ENCODE measurements around the genes MMP2 and LPCAT2.

DNA sequence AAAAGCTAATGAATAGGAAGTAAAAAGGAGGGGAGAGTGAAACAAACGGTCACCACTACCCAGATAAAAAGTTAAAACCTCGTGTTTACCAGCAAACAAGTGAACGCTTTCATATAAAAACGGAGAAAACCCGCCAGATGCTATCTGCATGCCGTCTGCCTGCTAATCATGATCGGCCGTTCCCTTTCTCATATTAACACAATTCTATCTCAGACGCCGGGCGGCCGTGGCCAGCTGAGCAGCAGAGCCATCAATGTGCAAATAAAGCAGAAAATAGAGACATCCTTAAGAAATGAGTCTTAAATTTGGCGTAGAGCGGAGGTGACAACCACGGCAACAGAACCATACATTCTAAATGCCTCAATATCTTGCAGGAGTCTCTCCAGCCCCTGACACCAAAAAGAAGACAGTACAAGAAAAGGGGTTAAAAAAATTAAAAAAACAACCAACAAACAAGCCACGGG lies 2.7 kb upstream of the IRX5 start:
- PRO-cap, result bidirectional peak, plus-strand start at position 212 of the sequence, minus-strand start at position 170 of the sequence; bidirectional peak, plus-strand start outside the sequence, minus-strand start at position 262 of the sequence
CAGE:
- cytosol, long polyA minus RNA, result no peak
- cytosol, long polyA plus RNA, result no peak
- long polyA plus RNA, result no peak
- nucleus, long polyA minus RNA, result start-site peak on the minus strand centred at position 90 of the sequence, 85 bp wide, 9 reads
- nucleus, long polyA plus RNA, result no peak

DNA sequence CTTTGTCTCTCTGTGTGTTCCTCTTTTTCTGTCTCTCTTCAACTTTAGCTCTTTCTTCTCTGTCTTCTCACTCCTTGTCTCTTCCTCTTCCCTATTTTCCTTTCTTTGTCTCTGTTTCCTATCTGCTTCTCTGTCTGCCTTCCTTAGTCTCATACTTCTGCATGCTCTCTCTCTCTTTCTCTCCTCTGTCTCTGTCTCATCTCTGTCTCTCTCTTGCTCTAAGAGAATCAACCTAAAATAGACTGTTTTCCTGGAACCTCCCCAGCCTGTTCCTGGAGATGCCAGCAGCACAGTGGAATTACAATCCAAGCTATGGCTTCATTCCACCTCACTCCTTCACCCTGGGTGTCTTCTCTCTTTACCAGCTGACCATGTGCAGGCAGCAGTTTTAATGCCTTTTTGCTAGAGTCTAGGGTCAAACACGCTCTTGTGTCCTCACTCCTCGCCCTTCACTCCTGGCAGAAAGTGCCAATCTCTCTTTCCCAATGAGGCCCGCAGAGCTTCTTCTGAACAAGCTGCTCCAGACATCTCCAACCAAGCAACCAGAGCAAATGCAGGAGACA lies 60.1 kb upstream of the IRX6 start:
- PRO-cap, result no peak
CAGE:
- cytosol, long polyA minus RNA, result no peak
- cytosol, long polyA plus RNA, result no peak
- long polyA plus RNA, result no peak
- nucleus, long polyA minus RNA, result no peak
- nucleus, long polyA plus RNA, result no peak

DNA sequence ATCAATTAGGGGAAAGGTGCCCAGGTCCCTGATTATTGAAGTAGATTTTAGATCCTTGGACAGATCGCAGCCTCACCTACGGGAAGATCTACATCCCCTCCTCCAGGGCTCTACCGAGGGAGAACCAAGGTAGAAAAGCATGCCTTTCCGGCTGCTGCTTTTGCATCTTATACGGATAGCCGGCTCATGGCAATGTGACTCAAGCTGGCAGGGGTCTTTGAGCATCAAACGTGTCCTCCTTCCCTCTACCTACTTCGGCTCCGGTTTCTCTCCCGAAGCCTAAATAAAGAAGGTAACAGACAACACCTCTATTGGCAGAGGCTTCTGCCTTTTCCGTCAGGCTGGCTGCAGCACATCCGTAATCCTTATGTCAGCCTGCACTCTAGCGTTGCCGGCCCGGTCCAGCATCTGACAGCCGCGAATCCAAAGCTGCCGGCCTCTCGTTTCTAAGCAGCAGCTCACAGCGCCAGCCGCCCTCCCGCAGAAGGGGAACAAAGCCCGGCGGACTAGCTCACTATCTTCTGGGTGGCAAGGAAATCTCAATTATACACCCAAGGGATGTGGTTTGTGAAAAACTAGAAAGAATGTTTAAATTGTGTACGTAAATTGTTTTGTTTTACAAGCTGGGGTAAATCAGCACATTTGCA lies 47.0 kb downstream of the IRX6 start:
- PRO-cap, result no peak
CAGE:
- cytosol, long polyA minus RNA, result no peak
- cytosol, long polyA plus RNA, result no peak
- long polyA plus RNA, result no peak
- nucleus, long polyA minus RNA, result no peak
- nucleus, long polyA plus RNA, result no peak

DNA sequence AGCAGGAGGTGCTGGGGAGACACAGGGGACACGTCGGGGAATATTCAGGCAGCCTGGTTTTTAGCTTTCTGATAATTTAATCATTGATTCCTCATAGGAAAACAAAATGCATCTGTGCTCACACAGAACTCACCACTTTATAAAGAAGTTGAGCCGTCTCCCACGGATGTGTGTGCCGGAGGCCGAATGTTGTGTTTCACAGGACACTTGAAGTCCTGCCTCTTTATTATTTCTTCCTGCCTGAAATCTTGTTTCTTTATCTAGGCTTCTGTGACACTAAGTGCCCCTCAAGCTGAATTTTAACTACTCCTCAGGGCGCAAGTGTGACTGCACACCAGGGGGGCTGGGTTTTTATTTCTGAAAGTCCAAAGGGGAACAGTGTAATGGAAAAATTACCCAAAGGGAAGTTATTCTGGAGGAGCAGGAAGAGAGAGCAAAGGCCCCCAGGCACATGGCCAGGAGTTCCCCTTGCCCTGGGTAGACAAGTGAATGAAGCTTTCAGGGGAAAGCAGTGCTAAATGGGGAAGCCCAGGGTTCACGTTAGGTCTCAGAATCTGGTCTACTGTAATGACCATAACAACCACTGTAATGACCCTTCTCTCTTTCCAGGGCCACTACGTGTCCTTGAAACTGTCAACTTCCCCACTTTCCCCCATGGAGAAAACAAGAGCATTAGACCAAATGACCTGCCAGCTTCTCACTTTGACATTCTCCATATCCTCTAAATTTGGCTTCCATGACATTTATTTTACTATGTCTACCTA lies 34.3 kb upstream of the MMP2 start:
- PRO-cap, result no peak
CAGE:
- cytosol, long polyA minus RNA, result no peak
- cytosol, long polyA plus RNA, result no peak
- long polyA plus RNA, result no peak
- nucleus, long polyA minus RNA, result no peak
- nucleus, long polyA plus RNA, result no peak

GRCh38 chr16:55478527-55479828 lies at the start of gene MMP2:
Gene MMP2, plus strand, starts transcription at chr16:55479198.
- PRO-cap, result bidirectional peak, plus-strand start at chr16:55479259, minus-strand start at chr16:55479174
CAGE:
- cytosol, long polyA minus RNA, result start-site peak on the plus strand at chr16:55479199-55479355, 705 reads
- cytosol, long polyA plus RNA, result start-site peak on the plus strand at chr16:55479224-55479501, 2,578 and 4,430 reads in 2 replicates
- long polyA plus RNA, result start-site peak on the plus strand at chr16:55479197-55479561, 11,919 and 5,950 reads in 2 replicates
- nucleus, long polyA minus RNA, result start-site peak on the plus strand at chr16:55479194-55479984, 5,124 reads
- nucleus, long polyA plus RNA, result start-site peak on the plus strand at chr16:55479195-55479262, 1,079 and 3,496 reads in 2 replicates; start-site peak on the plus strand at chr16:55479312-55479396, 205 and 277 reads in 2 replicates

GRCh38 chr16:55508760-55509527 lies at the start of gene LPCAT2:
Gene LPCAT2, plus strand, starts transcription at chr16:55509072.
- PRO-cap, result unidirectional peak, plus-strand start at chr16:55509083; unidirectional peak, plus-strand start at chr16:55509123; unidirectional peak, plus-strand start at chr16:55509220; bidirectional peak, plus-strand start at chr16:55509669, minus-strand start at chr16:55509502
CAGE:
- cytosol, long polyA minus RNA, result start-site peak on the plus strand at chr16:55509120-55509126, 275 reads
- cytosol, long polyA plus RNA, result start-site peak on the plus strand at chr16:55509070-55509124, 194 and 408 reads in 2 replicates
- long polyA plus RNA, result no peak
- nucleus, long polyA minus RNA, result no peak
- nucleus, long polyA plus RNA, result start-site peak on the plus strand at chr16:55509047-55509133, 799 and 1,768 reads in 2 replicates

DNA sequence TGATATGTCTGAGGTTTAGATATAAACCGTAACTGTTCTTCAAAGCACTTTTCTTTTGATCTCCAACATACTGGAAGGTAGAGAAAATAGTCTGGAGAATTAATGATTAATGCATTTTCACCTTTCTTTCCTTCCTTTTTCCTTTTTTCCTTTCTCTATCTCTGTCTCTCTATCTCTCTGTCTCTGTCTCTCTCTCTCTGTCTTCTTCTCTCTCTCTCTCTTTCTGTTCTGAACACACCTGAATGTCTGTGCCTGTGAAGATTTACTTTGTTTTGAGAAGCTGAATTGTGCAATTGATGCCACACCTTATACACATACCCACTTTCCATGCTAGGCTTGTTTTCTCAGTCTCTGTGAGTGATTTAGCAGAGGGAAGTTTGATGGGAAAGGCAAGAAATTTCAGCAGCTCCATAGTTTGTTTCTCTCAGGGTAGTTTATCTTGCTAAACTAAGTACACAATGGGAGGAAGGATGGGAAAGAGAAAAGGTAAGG lies 9.4 kb upstream of the CAPNS2 start:
- PRO-cap, result no peak
CAGE:
- cytosol, long polyA minus RNA, result no peak
- cytosol, long polyA plus RNA, result no peak
- long polyA plus RNA, result no peak
- nucleus, long polyA minus RNA, result no peak
- nucleus, long polyA plus RNA, result no peak

GRCh38 chr16:55773879-55774491 lies 58.9 kb downstream of the CES1 start:
- PRO-cap, result no peak
CAGE:
- cytosol, long polyA minus RNA, result no peak
- cytosol, long polyA plus RNA, result no peak
- long polyA plus RNA, result no peak
- nucleus, long polyA minus RNA, result no peak
- nucleus, long polyA plus RNA, result no peak

GRCh38 chr16:55871782-55872237 lies 3.4 kb downstream of the CES5A start:
- PRO-cap, result no peak
CAGE:
- cytosol, long polyA minus RNA, result no peak
- cytosol, long polyA plus RNA, result no peak
- long polyA plus RNA, result no peak
- nucleus, long polyA minus RNA, result no peak
- nucleus, long polyA plus RNA, result no peak

GRCh38 chr16:56211392-56211531 lies 20.0 kb downstream of the GNAO1 start:
- PRO-cap, result no peak
CAGE:
- cytosol, long polyA minus RNA, result no peak
- cytosol, long polyA plus RNA, result no peak
- long polyA plus RNA, result no peak
- nucleus, long polyA minus RNA, result no peak
- nucleus, long polyA plus RNA, result no peak

- PRO-cap, result no peak
CAGE:
- cytosol, long polyA minus RNA, result no peak
- cytosol, long polyA plus RNA, result no peak
- long polyA plus RNA, result no peak
- nucleus, long polyA minus RNA, result no peak
- nucleus, long polyA plus RNA, result no peak
Observed at GRCh38 chr16:56278978-56279792, 87.9 kb downstream of the GNAO1 start.

DNA sequence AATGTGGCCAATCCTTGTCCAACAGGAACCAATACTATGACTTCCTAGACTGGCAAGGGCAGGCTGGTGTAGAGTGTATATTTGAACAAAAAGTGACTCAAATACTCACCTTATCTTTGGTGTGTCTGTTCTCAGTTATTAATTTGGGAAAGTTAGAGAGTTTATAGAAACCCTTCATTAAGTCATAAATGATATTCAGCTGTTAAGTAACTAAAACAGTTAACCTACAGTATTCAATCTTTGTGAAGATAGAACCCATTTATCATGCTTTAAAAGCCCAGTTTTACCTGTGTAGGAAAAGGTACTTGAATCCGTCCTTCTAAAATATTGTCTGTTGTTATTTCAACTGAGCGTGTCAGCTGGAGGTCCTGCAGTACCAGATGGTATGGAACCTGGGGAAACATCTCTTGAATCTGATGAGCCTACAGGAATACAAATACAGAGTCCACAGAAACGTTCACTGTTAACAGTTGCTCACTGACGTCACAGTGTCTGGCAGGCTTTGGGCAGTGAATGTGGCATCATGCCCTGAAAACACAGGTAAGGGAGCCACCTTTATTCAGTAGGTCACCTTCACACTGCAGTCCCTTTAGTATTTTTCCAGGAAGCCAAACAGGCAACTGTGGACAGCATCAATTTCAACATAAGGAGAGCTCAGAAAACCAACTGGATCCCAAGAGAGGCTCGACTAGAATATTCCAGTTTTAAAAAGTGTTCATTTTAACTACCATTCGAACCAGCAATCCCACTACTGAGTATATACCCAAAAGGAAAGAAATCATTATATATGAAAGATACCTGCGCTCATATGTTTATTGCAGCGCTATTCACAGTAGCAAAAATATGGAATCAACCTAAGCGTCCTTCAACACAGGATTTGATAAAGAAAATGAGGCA lies 56.2 kb downstream of the AMFR start:
- PRO-cap, result no peak
CAGE:
- cytosol, long polyA minus RNA, result no peak
- cytosol, long polyA plus RNA, result no peak
- long polyA plus RNA, result no peak
- nucleus, long polyA minus RNA, result no peak
- nucleus, long polyA plus RNA, result no peak

DNA sequence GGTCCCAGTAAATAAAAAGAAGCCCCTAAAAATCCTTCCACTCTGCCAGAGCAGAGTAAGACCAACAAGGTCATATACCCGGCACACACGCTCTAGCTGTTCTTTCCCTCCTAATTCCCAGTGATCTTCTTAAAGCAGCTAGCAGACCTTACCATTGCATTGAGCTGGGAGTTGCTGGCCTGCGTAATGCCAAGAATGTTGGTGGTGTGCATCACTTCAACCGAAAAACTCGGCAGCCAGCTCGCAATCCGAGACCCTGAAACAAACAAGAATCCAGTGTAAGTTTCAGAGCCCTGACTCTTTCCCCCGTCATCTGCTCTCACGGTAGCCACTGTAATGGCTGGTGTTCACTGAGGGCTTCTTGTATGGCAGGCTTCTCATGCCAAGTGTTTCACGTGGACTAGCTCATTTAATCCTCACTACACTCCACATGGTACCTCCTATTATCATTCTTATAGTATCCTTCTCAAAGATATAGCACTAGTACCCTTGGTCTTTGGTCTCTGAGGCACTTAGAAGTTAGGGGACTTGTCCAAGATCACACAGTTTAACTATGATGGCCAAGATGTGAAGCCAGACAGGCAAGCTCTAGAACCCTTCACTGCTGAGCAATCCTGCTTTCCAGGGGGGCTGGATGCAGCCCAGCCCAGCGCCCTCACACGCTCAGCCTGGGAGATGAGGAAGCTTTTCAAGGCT lies 39.4 kb downstream of the AMFR start:
- PRO-cap, result no peak
CAGE:
- cytosol, long polyA minus RNA, result no peak
- cytosol, long polyA plus RNA, result no peak
- long polyA plus RNA, result no peak
- nucleus, long polyA minus RNA, result no peak
- nucleus, long polyA plus RNA, result no peak

DNA sequence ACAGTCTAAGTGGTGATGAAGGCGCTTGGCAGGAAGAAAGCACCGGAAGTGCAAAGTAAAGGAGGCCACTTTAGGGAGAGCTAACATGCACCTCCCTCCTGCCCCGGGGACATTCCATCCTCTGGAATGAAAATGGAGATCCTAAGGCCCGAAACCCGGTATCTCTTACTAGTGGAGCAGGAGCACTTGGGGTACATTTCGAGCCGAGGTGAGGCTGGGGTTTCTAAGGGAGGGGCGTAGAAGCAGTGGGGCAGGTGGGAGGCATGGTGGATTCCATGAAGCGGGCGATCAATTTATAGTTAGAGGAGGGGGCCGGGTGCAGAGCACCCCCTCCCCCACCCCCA lies 4.8 kb downstream of the MT1F start:
- PRO-cap, result no peak
CAGE:
- cytosol, long polyA minus RNA, result no peak
- cytosol, long polyA plus RNA, result no peak
- long polyA plus RNA, result no peak
- nucleus, long polyA minus RNA, result no peak
- nucleus, long polyA plus RNA, result no peak

DNA sequence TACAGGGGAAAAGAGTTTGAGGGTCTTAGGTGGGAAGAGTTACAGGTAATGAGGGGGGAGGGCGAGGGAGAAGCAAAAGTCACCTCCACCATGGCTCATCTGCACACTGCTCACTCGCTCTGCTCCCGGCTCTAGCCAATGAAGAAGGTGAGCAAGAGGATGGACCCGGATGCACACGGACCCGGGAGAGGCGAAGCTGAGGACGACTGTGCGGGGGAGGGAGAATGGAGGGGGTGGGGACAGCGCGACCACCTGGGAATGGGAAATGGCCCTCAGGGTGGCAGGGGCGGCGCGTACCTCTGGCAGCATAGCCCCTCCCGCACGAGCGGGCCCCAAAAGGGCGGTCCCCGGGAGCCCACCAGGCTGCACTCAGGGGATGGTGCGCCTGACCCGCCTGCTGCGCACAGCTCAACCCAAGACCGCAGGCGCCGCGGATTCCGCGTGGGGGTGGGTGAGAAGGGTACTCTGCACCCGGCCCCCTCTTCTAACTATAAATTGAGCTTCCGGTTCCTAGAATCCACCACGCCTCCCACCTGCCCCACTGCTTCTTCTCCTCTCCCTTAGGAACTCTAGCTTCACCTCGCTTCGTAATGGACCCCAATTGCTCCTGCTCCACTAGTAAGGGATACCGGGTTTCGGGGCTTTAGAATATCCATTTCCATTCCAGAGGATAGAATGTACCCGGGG lies 6.1 kb downstream of the MT1H start:
- PRO-cap, result no peak
CAGE:
- cytosol, long polyA minus RNA, result no peak
- cytosol, long polyA plus RNA, result no peak
- long polyA plus RNA, result no peak
- nucleus, long polyA minus RNA, result no peak
- nucleus, long polyA plus RNA, result no peak

GRCh38 chr16:57000341-57001122 lies 11.2 kb downstream of the NLRC5 start:
- PRO-cap, result bidirectional peak, plus-strand start at chr16:57000854, minus-strand start at chr16:57000678
CAGE:
- cytosol, long polyA minus RNA, result no peak
- cytosol, long polyA plus RNA, result no peak
- long polyA plus RNA, result no peak
- nucleus, long polyA minus RNA, result no peak
- nucleus, long polyA plus RNA, result no peak

GRCh38 chr16:57016239-57016548 lies 26.8 kb downstream of the NLRC5 start:
- PRO-cap, result no peak
CAGE:
- cytosol, long polyA minus RNA, result no peak
- cytosol, long polyA plus RNA, result no peak
- long polyA plus RNA, result no peak
- nucleus, long polyA minus RNA, result no peak
- nucleus, long polyA plus RNA, result no peak

- PRO-cap, result no peak
CAGE:
- cytosol, long polyA minus RNA, result no peak
- cytosol, long polyA plus RNA, result no peak
- long polyA plus RNA, result no peak
- nucleus, long polyA minus RNA, result no peak
- nucleus, long polyA plus RNA, result no peak
Observed at GRCh38 chr16:57026073-57026272, 36.6 kb downstream of the NLRC5 start.

GRCh38 chr16:57253244-57253627 lies 8.2 kb downstream of the ARL2BP start:
- PRO-cap, result no peak
CAGE:
- cytosol, long polyA minus RNA, result no peak
- cytosol, long polyA plus RNA, result no peak
- long polyA plus RNA, result no peak
- nucleus, long polyA minus RNA, result no peak
- nucleus, long polyA plus RNA, result no peak

- PRO-cap, result no peak
CAGE:
- cytosol, long polyA minus RNA, result no peak
- cytosol, long polyA plus RNA, result no peak
- long polyA plus RNA, result no peak
- nucleus, long polyA minus RNA, result no peak
- nucleus, long polyA plus RNA, result no peak
Observed at GRCh38 chr16:57458054-57458427, 4.4 kb upstream of the POLR2C start.